Spinal cord (tissue), 3 donors: ENCODE results near the gene NAA15.

DNA sequence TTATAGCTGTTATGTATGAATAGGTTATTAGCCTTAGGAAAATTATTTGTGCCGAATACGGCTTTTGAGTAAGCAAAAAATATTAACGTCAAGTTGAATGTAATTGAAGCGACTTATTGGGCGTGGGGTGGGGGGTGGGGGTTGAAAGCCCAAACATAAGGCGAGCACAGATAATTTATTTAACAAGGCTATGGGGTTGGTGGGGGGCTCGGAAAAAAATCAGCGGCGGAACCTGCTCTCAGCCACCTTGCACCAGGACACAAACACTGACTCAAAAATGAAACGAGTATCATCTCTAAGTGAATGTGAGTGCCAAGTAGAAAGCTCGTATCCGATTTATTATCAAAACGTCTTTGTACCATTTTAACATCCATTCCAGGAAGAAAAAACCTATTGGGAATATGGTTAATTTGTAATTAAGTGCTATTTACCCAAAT lies 972 bp upstream of the LARP1B start:
- PRO-cap, result no peak
- RAMPAGE, long total RNA, result no peak

DNA sequence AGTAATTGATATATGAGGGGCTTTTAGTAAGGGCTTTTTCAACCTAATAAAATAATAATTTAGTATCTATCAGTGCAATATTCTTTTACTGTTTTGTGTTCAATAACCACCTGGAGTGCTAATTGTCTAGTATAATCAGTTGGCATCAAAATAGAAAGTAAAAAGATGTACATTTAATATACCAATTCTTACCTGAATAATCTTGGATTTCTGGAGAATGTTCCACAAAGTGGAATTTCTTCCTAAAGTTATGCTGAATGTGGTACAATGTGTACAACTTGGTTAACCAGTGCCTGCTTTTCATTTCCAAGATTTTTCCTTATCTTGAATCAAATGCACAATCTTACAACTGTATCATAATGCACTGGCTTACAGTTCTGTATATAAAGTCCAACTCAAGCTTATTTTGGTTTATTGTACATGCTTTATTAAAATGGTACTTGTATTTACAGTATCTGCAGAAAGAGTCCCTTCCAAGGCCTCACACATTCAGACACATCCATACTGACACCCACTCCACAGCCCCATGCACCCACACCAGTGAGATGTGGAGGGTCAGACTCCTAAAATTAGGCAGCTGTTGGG lies 17.8 kb downstream of the PGRMC2 start:
- PRO-cap, result no peak
- RAMPAGE, long total RNA, result no peak

DNA sequence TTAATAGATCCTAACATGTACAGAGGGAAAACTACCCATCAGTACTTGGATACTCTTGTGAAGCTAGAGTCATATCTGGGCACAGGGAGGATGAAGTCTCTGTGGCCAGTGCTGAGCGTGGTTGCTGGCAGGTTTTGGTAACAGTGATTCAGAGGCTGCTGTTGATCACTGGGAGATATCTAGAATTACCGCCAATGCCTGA lies 107.1 kb upstream of the PGRMC2 start:
- PRO-cap, result no peak
- RAMPAGE, long total RNA, result no peak

- PRO-cap, result no peak
- RAMPAGE, long total RNA, result no peak
These were observed 136.7 kb upstream of the PGRMC2 start for GRCh38 chr4:128424391-128424721.

DNA sequence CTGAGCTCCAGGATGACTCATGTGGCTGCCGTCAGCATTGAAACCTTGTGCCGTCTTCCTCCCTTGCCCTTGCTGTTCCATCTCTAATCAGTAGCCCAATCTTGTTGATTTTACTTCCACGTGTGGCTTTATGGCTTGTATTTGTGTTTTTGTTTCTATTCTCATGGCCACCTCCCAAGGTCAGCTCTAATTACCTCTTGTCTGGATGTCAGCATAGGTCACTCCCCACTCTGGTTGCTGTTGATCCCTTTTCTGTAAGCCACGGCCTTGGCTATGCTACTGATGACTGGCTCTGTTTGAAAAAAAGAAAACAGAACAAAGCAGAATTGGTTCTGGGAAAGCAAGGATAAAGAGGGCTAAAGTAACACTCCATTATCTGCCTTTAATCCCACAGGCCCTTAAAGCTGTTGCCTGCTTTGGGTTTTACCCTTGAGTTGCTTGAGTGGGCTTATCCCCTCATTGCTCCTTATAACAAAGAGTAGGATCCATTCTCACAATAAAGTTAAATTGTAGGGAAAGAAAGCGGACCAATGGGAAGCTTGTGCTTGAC lies 173.8 kb upstream of the PGRMC2 start:
- PRO-cap, result no peak
- RAMPAGE, long total RNA, result no peak

GRCh38 chr4:128468448-128468999 lies 180.9 kb upstream of the PGRMC2 start:
- PRO-cap, result no peak
- RAMPAGE, long total RNA, result no peak

DNA sequence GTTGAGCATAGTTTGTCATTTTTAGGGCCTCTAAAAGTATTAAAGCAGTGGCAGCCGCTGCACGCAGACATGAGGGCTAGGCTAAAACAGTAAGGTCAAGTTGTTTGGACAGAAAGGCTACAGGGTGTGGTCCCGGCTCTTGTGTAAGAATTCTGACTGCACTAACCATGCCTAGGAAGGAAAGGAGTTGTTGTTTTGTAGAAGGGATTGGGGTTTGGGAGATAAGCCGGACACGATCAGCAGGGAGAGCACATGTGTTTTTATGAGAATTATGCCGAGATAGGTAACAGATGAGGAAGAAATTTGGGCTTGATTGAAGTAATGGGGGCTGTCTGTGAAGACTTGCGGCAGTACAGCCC lies 166.6 kb upstream of the JADE1 start:
- PRO-cap, result no peak
- RAMPAGE, long total RNA, result no peak

DNA sequence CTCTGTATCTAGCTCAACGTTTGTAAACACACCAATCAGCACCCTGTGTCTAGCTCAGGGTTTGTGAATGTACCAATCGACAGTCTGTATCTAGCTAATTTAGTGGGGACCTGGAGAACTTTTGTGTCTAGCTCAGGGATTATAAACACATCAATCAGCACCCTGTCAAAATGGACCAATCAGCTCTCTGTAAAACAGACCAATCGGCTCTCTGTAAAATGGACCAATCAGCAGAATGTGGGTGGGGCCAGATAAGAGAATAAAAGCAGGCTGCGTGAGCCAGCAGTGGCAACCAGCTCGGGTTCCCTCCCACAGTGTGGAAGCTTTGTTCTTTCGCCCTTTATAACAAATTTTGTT lies 136.4 kb upstream of the JADE1 start:
- PRO-cap, result no peak
- RAMPAGE, long total RNA, result no peak

DNA sequence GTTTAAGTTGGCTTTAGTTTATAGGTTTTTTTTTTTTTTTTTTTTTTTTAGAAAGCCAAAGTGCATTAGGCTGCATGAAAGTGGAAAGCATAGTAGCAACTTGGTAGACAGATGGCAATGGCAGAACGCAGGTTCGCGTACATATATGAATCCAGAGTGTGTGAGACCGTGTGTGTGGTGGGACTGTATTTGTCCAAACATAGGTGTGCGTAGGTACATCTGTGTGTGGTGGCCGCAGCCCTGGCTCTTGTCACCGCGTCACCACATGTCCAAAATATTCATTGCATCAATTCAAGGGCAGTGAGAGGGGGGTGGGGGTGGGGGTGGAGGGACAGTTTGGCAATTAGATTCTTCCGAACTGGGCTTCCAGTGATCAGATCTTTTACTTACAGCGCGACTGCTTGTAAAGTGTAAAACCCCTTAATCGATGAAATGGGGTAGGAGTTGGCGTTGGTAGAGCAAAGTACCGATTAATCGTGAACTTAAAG lies 970 bp downstream of the JADE1 start:
- PRO-cap, result no peak
- RAMPAGE, long total RNA, result no peak

DNA sequence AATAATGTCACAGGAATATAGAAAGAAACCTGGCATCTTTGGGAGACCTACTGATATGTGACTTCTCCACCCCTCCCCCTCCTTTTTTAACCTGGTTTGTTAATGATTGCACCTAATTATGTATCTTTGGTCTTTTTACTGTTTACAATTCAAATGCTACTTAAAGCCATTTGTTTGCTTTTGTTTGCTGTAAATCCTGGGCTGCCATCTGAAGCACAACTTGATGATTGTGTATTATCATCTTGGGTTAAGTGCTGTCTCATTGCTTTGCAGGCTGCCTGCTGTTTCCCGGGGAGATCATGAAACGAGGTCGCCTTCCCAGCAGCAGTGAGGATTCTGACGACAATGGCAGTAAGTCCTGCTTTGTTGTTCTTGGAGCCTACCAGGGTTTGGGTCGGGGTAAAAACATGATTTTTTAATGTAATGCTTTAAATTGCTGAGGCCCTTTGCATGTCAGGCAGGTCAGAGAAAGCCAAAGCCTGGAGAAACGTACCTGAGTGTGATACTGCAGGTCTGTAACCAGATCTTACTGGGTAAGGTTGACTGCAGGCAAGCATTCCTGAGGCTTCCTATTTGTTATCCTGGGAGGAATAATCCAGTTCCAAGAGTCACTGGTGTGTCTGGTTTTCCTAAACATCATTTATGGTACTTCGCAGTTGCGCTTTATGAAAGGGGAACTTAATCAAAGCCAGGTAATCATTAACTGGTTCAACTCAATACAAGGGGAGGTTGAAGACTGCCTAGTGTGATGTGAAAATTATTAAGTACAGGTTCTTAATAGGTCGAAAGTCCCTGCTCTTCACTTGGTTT lies 22.2 kb downstream of the JADE1 start:
- PRO-cap, result no peak
- RAMPAGE, long total RNA, result no peak

- PRO-cap, result no peak
- RAMPAGE, long total RNA, result no peak
These were observed 1421.8 kb upstream of the PCDH10 start for GRCh38 chr4:131727307-131727660.

DNA sequence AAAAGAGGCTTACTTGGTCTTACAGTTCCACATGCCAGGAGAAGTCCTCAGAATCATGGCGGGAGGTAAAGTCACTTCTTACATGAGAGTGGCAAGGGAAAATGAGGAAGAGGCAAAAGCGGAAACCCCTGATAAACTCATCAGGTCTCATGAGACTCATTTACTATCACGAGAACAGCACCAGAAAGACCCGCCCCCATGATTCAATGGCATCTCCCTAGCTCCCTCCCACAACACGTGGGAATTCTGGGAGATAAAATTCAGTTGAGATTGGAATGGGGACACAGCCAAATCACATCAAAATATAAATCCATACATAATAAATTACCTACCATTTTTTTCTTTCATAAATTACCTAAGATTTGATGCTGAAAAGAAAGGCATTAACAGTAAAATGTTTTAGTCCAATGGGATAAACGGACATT lies 611.0 kb downstream of the PCDH18 start:
- PRO-cap, result no peak
- RAMPAGE, long total RNA, result no peak

- PRO-cap, result no peak
- RAMPAGE, long total RNA, result no peak
These were observed 38.1 kb upstream of the NOCT start for GRCh38 chr4:138977519-138977921.

DNA sequence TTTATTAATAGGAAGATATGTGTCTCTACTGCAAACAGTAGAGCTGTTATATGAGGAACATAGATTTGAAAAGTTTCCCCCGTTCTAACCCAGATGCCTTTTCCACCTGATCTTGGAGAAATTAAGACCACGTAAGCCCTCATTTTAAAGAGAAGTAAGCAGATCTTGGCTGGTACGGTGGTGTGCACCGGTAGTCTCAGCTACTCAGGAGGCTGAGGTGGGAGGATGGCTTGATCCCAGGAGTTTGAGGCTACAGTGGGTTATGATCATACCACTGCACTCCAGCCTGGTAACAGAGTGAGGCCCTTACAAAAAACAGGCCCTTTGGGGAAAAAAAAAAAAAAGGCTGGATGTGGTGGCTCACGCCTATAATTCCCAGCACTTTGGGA lies 22.0 kb downstream of the NOCT start:
- PRO-cap, result no peak
- RAMPAGE, long total RNA, result no peak

DNA sequence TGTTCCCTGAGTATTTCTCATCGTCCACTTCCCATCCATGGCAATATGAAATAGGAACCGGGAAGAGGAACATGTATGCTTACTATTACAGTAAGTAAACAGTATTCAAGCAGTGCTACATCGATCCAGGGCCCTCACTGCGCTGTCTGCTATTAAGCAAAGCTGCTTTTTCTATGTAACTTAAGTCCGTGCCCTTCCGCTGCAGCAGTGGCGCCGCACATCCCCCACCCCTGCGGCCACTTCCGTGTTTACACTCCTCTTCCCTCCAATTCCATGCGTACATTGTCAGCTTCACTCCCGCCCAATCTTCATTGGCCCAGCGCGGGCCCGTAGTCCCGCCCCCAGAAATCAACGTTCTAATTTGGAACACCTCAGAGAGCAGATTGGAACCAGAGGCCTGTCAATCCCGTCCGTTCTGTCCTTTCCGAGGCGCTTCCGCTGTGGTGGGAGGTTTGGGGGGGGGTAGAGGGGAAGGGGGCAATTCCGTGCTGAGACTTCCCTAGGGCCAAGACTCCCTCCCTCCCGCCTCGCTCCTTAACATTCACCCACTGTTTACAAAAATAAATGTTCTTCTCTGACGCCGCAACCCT lies 67.2 kb downstream of the NOCT start:
- PRO-cap, result no peak
- RAMPAGE, long total RNA, result no peak

GRCh38 chr4:139278344-139278758 lies 1.7 kb downstream of the MGARP start:
- PRO-cap, result no peak
- RAMPAGE, long total RNA, result no peak

- PRO-cap, result no peak
- RAMPAGE, long total RNA, result no peak
These were observed at the start of gene NAA15 for GRCh38 chr4:139301136-139301837. Gene NAA15, plus strand, starts transcription at chr4:139301505.

- PRO-cap, result no peak
- RAMPAGE, long total RNA, result no peak
These were observed 57.3 kb upstream of the NDUFC1 start for GRCh38 chr4:139359563-139360079.

GRCh38 chr4:139400033-139401273 lies 53.5 kb upstream of the RAB33B start:
- PRO-cap, result no peak
- RAMPAGE, long total RNA, result no peak

DNA sequence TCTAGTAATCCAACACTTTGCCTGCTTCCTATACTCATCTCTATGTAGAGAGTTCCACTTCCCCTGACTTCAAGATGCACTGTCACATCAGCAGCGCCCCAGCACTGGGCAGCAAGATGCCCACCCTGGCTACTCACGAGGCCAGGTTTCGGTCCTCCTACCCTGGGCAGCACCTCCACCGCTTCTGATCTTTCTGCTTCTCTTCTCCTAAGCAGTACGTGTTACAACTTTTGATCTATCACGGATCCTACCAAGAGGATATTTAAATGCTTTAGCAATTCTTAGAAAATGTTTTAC lies 24.7 kb downstream of the SETD7 start:
- PRO-cap, result no peak
- RAMPAGE, long total RNA, result no peak